Fibroblast of villous mesenchyme (primary cell): ENCODE results near the gene RHOB.

DNA sequence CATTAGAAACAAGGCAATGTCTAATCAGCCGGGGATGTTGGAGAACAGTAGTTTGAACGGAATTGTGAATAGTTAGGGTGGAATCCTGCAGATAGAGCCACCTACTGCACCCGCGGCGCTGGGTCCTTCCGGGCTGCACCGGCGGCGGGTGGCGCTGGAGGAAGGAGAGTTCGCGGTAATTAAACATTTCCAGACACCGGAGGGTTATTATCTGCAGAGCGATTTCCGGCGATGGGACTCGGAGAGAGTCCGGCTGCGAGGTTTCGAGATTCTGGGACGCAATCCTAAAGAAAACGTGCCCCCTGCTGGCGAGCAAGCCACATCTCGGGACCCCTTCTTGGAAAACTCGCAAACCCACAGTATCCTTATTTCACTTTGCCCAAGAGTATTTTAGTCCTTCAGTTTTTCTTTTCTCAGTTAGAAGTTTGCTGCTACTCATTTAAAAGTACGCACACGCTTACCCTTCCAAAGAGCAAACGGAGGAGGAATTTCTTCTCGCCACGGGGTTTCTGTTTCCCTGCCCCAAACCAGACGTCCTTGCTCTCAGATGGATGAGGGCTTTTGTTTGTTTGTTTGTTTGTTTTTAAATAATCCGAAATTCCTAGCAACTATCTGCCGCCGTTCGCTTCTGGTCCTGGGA is 4.6 kb upstream of the OSR1 start:
- CAGE, long polyA plus RNA, result no peak

GRCh38 chr2:19891986-19892330 is 9.8 kb downstream of the TTC32 start:
- CAGE, long polyA plus RNA, result no peak

DNA sequence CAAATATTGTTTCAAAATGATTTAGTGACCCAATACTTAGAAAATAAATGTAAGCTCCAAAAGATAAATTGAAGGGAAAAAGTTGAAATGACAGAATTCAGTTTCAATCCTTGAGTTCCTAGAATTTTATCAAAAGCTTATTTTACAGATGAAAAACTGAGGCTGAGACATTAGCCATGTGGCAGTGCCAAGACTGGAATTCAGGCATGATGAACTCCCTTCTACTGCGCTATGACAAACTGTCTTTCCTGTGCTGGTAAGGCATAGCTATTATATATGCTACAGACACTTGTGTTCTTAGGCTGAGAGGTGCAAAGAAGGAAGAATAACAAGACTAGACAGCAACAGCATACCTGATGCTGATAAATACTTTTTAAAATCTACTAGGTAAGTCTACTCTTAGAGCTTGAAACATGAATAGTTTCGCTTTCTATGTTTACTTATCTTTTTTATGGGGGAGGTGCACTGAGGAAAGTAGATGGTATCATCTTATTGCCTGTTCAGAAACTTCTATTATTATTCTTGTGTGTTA is 1.9 kb downstream of the TTC32 start:
- CAGE, long polyA plus RNA, result no peak

DNA sequence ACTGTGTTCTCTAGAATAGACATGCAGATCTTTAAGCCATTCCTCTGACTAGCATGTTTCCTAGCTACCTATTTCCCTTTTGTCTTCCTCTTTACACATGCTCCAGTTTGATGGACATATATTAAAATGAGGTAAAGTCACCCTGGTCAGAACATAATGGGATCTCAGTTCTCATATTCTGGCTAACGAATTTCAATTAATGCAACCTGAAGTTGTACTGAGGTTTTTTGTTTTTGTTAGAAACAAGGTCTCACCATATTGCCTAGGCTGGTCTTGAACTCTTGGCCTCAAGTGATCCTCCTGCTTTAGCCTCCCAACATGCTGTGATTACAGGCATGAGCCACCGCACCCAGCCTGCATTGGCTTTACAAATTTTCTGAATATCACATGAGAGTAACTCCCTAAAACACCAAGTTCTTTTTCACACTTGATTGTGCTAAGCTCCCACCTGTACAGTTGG is 9.5 kb downstream of the LAPTM4A start:
- CAGE, long polyA plus RNA, result no peak

DNA sequence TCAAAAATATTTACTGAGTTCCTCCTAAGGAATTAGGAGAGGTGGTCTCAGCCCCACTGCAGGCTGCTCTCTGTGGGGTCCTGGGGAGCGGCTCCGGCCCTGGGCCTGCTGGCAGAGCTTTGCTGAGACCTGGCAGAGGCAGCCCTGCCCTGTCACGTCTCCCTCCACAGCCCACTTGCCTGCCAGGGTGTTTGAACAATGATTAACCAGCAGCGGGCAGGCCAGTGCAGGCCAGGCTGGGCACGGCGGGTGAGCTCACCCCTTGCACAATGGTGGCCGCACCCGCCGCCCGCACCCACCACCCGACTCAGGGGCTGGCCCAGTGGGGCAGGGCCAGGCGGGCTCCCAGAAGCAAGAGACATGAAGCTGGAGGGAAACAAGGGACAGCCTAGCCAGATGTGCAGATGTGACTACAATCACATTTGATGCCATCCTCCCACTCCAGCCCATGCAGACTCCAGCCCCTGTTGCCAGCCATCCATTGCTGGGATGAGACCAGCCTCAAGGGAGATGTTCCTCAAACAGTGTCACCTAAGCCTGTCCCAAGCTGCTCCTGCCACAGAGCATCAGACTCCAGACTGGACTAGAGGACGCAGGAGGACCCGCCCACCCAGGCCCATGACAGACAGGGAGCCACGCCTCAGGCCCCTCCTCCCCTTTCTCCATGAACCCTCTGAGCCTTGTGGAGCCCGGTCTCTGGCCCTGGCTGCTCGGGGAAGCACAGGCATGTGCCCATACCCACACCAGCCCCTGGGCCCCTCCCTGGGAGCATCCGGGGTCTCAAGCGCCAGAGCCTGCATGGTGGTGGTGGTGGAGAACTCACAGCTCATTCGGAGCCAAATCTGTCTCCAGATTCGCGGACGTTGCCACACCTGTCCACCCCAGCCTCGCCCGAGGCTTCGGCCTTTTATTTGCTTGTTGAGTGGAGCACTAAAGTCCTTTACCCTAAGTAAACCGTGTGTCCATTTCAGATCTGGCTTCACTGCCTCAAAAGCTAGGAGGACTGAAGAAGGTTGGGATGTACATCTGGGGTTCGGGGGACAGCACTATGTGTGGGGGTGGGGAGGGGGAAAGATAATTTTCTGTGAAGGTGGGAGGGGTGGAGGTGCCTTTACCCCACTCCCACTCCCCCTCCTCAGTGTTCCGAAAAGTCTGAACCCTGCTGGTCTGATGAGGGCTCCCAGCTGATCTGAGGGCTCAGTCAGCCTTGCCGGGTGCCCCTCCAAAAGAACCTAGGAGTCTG is 44.9 kb downstream of the SDC1 start:
- CAGE, long polyA plus RNA, result no peak

DNA sequence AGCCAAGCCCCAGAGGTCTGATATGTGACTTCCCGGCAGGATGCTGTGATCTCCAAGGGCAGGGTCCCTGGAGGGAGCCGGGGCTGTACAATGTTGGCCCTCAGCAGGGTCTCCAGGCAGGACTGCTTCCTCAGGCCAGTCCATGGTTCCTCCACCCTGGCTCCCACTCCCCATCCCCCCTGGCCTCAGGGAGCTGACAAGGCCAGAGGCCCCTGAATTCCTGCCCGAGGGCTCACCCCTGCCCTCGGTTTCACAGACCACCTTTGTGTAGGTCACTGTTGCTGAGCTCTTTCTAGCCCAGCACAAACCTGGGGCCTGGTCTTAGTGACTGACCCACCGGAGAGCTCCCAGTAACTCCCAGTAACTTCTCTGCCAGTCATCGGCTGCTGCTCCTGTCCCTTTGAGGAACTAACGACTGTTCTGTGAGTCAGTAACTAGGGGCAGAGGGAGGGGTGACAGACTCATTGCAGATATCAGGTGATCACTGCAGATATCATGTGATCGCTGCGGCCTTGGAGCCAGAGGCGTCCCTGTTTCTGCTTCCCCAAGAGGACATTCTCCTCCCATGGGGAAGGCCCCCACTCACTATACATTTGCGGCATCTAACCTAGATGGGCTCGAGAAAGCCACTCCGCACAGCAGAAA is 38.6 kb downstream of the SDC1 start:
- CAGE, long polyA plus RNA, result no peak

DNA sequence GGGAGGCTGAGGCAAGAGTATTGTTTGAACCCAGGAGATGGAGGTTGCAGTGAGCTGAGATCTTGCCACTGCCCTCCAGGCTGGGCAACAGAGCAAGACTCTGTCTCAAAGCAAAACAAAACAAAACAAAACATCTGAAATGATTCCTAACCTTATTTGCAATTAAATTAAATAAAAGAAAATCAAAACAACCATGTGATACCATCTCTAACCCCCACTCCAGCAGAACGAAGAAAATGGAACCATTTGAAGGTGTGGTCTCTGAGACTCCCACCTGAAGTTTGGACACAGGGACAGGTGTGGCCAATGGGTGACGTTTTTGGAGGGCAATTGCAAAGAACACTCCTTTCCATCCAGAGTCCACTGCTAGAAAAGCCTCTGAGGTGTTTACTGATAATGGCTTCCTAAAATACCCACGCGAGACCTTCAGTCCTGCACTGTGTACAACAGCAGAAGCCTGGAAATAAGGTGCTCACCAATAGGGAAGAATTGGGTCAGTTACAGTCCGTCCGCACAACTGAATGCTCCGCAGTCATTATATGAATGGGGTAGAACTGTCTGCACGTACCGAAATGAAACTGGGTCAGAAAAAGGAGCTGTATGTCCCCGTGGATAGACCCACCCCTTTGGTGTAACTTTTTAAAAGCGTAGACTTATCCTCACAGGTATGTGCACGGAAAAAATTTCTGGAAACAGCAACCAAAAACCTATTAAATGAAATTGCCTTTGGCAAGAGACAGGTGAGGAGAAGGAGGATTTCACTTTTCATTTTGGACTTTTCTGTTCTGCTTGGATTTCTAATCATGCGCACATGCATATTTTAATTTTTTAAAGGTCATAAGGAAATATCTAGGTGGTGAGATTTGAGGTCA is 29.5 kb downstream of the SDC1 start:
- CAGE, long polyA plus RNA, result no peak

DNA sequence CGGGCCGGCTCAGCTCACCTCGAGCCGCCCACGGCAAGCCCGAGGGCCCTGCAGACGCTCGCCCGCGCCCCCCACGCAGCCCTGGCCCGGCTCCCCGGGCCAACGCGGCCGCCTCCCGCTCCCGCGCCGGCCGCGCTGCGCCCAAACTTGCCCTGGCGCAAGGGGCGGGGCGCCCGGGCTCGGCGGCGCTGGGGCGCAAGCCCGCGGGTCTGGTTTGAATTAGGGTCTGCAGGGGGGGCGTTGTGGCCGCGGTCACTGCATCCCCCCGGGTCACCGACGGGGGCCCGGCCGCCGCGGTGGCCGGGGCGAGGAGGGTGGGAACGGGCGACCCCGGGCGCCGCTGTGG is 784 bp downstream of the SDC1 start:
- CAGE, long polyA plus RNA, result no peak

GRCh38 chr2:20303923-20304852 is 46.5 kb downstream of the PUM2 start:
- CAGE, long polyA plus RNA, result no peak

- CAGE, long polyA plus RNA, result no peak
Observed at GRCh38 chr2:20329043-20329893, 21.4 kb downstream of the PUM2 start.

DNA sequence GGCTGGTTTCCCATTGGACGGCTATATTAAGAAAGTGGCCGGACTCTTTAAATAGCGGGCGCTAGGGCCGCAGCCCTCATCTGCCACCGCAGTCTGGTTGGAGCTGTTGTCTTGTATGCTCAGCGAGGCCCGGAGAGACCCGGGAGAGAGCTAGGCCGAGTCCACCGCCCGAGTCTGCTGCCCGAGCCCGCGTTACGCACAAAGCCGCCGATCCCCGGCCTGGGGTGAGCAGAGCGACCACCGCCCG is at the start of gene RHOB:
RHOB (plus strand) TSS at position 79 of the 247 bp plus-strand sequence.
- CAGE, long polyA plus RNA, result start-site peak on the plus strand centred at position 80 of the sequence, 8 bp wide, 275 and 252 reads in 2 replicates

GRCh38 chr2:20468933-20469539 is 22.2 kb downstream of the RHOB start:
- CAGE, long polyA plus RNA, result no peak

DNA sequence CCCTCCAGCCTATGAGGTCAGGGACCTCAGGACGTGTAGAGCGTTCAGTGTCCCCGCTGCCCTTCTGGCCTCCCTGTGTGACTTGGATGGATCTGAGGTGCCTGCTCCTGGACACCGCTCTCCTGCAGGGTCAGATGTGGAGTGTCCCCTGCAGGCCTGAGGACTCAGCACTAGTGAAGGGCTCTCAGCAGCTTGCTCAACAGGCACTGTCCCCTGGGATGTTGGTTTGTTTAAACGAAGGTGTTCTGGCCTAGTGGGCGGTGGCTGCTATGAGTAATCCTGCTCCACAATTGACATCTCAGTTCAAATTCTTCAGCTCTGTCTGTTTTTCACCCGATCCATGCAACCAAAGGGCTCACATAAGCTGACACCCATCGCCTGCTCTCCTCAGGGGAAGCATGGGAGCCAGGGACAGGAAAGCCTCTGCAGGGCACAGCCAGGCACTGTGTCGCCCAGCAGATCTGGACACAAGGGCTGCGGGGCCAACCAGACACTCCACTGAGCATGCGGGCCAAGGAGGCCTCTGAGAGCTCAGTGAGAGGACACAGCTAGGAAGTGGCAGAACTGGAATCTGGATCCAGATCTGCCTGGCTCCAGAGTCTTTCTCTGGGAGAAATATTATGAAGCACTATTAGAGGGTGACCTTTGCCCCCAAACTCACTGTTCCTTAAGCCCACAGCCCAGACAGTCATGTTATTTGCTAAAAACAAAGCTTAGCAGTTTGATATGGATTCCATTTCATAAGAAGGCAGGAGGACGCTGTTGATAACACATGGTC is 78.5 kb downstream of the RHOB start:
- CAGE, long polyA plus RNA, result no peak

DNA sequence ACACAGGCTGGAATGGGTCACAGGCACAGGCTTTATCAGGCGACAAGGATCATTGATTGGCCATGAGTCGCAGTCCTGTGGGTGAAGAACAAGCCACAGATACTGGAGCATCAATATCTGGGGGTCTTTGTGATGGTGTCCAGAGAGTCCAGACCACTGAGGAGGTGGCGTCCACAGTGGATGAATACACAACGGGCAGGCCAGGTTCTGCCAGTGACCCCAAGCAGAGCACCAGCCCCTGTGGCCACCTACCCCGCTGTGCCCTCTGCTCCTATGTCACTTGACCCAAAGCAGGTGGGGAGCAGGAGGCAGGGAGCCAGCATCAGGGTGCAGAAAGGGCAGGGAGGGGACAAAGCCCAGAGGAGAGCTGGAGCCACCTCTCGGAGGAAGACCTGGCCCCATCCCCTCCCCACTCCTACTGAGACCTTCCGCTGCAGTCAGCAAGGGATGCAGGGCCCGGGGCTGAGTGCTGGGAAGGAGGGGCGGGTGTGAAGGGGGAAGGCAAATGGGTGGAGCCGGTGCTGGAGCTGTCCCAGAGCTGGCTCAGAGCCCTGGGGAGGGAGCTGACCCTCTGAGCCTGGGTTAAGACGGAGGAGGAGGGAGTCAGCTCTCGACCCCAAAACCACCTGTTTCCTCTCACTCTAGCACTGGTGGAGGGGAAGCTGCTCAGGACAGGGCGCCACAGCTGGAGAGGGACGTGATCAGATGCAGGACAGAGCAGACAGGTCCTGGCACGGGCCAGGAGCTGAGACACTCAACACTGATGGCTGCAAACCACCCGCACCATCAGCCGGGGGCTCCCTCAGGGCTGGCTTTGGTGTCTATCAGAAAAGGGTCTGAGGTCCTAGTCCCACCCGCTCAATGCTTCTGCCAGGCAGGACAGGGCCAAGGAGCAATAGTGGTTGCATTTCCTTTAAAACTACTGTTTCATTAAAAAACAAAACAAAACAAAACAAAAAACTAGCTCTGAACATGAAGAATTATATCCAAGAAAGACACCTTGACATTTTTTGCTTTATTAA is 33.8 kb downstream of the HS1BP3 start:
- CAGE, long polyA plus RNA, result no peak

DNA sequence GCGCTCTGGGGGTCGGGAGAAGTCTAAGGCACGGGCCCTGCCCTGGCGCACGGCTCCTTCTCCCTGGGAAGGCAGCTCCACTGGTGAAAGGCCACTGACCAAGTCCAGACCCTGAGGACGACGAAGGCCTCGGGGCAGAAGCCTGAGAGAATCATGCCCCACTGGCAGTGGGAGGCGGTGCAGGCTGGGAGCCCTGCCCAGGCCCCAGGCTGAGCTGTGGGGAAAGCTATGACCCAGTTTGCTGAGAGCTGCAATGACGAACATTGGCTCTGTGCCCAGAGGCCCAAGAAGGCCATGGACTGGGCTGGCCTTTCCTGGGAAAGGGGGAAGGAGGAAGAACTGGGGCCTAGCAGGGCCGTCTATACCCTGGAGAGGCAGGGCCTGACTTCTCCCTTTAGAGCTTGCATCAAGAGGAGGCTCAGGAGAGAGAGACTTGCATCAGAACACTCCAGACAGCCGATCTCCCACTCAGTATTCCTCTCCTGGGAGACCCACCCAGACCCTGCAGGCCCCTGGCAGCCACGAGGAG is 32.9 kb downstream of the HS1BP3 start:
- CAGE, long polyA plus RNA, result no peak

GRCh38 chr2:20672010-20673169 is 5.4 kb downstream of the GDF7 start:
- CAGE, long polyA plus RNA, result no peak

- CAGE, long polyA plus RNA, result no peak
Observed at GRCh38 chr2:20757596-20758057, 65.3 kb downstream of the LDAH start.

DNA sequence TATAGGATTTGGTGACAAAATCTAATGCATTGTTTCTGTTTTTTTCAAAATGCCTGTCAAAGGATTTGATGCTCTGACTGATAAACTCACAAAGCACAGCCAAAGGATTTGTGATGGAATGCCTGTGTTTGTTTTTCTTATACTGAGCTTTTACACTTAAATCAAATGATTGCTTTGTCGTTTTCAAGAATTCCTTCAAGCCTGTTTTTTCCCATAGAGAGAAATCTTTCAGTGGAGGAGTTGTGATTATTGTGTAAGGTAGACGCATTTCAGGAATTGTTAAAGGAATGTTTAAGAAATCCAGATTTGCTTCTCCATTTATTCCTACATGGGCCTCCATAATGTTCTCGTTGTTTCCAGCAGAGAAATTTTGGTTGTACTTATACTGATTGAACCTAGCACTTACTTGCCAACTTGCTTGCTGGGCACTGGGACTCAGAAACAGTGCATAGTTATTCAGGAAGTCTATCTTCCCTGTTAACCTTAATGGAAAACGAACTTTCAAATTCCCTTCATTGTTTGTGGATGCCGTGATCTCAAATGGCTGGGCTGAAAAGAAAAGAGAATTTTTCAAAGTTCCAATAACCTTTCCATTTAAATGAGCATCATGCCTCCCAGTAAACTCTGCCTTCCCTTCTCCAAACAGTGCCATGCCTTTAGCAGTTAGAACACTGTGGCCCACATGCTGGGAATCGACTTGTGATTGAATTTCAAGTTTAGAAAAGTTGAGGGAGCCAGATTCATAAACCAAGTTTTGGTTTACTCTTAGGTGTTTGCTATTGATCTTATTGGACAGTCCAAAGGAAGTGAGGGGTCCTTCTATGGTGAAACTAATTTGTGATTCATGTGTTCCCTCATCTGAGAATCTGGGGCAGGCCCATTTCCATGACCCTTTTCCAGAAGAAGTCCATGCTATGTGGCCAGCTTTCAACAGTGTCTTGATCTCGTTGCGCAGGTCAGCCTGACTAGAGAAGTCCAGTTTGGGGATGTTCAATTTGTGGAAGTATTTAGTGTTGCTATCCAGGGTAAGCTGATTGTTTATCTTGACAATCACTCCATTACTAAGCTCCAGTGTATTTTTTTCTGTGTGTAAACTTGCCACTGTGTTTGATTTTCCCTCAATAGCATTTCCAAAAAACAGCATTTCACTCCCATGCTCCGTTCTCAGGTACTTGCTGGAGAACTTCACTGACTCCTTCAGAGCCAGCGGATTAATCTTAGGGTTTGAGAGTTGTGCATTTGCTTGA is 36.3 kb downstream of the APOB start:
- CAGE, long polyA plus RNA, result no peak

DNA sequence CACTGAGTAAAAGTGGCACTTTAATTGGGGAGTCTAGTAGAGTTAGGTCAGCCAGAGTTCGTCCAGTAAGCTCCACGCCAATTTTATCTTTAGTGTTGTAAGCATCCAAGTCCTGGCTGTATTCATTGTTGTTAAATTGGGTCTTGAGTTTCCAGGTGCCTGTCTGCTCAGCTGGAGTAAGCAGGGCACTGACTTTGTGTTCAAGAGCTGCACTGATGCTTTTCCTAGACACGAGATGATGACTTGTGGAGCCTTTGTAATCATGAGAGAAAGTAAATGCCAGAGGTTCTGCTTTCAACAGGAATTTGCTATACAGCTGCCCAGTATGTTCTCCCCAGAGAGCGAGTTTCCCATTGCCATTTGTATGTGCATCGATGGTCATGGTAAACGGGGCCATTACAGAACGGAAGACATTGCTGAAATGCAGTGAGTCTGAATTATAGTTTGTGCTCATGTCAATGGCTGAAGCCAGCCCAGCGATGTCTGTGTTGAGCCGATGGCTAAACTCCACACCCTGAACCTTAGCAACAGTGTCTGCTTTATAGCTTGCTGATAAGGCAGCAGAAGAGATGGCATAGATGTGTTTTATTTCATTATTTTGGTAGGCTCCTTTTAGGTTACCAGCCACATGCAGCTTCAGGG is 33.0 kb downstream of the APOB start:
- CAGE, long polyA plus RNA, result no peak

GRCh38 chr2:21014872-21015491 is 28.9 kb downstream of the APOB start:
- CAGE, long polyA plus RNA, result no peak